Foreskin keratinocyte (primary cell): ENCODE measurements around a stretch of chr12.

GRCh38 chr12:132559511-132560424, 50.6 kb downstream of the LRCOL1 start:
- RAMPAGE, total RNA: no peak

GRCh38 chr12:132604064-132604914, 6.1 kb downstream of the LRCOL1 start:
- RAMPAGE, total RNA: no peak

DNA sequence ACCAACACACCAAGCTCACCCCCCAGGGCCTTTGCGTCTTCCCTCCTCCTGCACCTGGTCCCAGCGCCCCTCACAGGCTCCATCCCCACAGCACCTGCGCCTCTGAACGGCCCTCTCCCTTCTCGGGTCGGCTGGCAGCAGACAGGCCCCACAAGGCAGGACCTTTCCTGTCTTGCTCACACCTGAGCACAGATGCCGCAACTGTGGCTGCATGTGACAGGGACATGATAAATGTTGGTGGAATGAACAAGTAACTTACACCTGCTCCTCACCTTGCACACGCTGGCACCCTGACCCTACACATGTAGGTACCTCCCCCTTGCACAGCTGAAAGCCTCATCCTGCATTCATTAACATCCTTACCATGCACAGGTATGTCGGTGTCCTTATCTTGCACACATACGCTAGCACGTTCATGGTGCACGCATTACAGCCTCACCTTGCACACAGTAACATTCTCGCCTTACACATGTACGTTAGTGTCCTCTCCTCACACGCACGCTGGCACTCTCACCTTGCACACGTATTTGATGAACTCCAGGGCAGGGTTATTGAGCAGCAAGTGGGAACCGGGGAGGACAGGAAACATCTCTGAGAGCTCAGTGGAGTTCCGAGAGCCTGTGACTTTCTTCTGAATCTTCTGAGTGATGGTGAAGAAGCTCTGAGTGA, 13.4 kb downstream of the P2RX2 start:
- RAMPAGE, total RNA: no peak

- RAMPAGE, total RNA: no peak
Measured at GRCh38 chr12:132726122-132727218, 15.8 kb downstream of the PGAM5 start.

GRCh38 chr12:132827538-132828161, 1.0 kb downstream of the GOLGA3 start:
- RAMPAGE, total RNA: no peak

DNA sequence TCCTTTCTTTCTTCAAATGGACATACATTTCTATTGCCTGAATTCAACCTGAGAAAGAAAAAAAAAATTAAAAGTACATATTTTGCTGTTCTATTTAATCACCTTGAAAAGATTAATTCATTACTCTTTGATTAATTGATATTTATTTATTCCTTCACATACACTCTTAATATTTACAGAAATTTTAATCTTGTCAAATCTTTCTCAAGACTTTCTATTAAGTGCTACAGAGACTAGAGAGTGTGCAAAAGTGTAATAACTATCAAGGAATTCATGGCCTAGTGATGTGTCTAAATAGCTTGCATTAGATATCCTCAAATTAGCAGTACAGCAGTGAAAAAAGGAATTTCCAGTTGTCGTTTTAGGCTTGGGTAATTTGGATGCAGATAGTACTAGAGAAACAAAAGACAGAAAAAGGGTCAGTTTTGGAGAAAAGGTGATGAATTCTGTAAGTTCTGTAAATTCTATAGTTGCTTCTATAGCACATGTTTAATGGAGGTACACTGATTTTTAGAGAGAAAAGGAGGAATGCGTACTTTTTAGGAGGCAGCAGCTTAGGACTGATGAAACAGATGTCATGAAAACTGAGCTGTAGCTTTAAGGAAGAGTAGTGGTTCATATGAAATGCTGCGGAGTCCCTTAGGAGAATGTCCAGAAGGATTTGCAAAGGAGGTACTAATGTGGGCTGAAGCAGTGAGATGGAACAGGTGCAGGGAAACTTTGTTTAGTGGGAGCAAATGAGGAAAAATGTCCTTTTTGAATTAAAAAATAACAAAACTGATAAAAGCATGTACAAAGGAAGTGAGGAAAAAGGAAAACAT, 3.7 kb downstream of the ZNF140 start:
- RAMPAGE, total RNA: no peak

DNA sequence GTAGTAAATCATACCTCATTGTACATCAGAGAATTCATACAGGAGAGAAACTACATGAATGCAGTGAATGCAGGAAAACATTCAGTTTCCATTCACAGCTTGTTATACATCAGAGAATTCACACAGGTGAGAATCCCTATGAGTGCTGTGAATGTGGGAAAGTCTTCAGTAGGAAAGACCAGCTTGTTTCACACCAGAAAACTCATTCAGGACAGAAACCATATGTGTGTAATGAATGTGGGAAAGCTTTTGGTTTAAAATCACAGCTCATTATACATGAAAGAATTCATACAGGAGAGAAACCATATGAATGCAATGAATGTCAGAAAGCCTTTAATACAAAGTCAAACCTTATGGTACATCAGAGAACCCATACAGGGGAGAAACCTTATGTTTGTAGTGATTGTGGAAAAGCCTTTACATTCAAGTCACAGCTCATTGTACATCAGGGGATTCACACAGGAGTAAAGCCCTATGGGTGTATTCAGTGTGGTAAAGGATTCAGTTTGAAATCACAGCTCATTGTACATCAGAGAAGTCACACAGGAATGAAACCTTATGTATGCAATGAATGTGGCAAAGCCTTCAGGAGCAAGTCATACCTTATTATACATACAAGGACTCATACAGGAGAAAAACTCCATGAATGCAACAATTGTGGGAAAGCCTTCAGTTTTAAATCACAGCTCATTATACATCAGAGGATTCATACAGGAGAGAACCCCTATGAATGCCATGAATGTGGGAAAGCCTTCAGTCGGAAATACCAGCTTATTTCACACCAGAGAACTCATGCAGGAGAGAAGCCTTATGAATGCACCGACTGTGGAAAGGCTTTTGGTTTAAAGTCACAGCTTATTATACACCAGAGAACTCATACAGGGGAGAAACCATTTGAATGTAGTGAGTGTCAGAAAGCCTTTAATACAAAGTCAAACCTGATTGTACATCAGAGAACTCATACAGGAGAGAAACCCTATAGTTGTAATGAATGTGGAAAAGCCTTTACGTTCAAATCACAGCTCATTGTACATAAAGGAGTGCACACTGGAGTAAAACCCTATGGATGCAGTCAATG, 21.7 kb downstream of the ZNF268 start:
- RAMPAGE, total RNA: no peak